Kidney (tissue), 2 donors: ENCODE measurements around a stretch of chr19.

- PRO-cap, result no peak
- RRBS, result no CpG with 5 or more reads among the region's 7 CpGs
Observed at GRCh38 chr19:46706109-46706596, 10.8 kb downstream of the PRKD2 start.

GRCh38 chr19:46722653-46723917 lies 6.2 kb upstream of the PRKD2 start:
- PRO-cap, result no peak
- RRBS, result 78% methylated on average over 3 of the region's 32 CpGs

GRCh38 chr19:46724963-46726039 lies 8.4 kb upstream of the PRKD2 start:
- PRO-cap, result no peak
- RRBS, result 94% methylated on average over 5 of the region's 28 CpGs

DNA sequence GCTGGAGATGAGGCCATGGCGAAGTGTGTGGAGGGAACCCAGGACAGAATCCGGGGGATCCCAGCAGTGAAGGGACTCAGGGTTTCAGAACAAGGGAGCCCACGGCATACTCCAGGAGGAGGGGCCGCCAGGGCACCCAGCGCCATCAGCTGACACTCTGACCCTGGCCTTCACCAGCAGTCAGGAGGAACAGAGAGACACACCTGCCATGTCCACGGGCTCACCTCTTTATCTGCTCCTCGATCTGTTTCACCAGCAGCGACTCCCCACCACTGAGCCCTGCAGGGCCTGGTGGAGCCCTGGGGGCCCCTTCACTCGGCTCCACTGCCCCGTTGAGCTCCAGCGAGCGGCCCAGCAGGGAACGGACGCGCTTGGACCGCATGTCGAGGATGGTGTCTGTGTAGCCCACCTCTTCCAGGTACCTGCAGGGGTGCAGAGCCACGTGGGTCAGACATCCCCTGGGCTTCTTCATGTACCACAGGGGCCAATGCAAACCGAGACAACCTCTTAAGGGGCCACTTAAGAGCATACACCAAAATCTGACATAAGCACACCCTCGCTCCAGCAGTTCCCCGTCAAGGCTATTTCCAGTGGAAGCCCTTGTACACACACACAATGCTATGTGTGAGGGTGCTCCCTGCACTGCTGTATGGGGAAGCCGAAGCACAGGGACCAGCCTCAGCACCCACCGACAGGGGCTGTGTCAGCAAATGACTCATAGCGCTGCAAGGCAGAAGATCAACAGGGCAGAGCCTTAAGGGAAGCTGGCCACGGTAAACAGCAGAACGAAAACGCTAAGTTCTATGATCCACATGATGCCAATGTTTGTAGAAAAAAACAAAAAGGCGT lies 12.8 kb upstream of the FKRP start:
- PRO-cap, result no peak
- RRBS, result no CpG with 5 or more reads among the region's 28 CpGs

GRCh38 chr19:46756416-46757722 lies 10.6 kb upstream of the STRN4 start:
- PRO-cap, result no peak
- RRBS, result 60% methylated on average over 11 of the region's 80 CpGs

DNA sequence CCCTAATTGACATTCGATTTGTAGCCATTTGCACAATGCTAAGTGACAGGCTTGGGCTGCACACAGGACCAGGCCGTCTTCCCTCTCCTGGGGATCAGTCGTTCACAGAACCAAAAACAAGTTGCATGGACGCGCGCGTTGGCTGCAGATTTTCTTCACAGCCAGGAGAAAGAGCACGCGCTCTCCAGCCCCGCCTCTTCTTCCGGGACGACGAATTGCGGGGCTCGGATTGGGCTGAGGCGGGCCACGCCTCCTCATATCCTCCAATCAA lies 891 bp upstream of the ARHGAP35 start:
- PRO-cap, result bidirectional peak, plus-strand start outside the sequence, minus-strand start at position 157 of the sequence
- RRBS, result 2% methylated on average over 4 of the region's 17 CpGs

DNA sequence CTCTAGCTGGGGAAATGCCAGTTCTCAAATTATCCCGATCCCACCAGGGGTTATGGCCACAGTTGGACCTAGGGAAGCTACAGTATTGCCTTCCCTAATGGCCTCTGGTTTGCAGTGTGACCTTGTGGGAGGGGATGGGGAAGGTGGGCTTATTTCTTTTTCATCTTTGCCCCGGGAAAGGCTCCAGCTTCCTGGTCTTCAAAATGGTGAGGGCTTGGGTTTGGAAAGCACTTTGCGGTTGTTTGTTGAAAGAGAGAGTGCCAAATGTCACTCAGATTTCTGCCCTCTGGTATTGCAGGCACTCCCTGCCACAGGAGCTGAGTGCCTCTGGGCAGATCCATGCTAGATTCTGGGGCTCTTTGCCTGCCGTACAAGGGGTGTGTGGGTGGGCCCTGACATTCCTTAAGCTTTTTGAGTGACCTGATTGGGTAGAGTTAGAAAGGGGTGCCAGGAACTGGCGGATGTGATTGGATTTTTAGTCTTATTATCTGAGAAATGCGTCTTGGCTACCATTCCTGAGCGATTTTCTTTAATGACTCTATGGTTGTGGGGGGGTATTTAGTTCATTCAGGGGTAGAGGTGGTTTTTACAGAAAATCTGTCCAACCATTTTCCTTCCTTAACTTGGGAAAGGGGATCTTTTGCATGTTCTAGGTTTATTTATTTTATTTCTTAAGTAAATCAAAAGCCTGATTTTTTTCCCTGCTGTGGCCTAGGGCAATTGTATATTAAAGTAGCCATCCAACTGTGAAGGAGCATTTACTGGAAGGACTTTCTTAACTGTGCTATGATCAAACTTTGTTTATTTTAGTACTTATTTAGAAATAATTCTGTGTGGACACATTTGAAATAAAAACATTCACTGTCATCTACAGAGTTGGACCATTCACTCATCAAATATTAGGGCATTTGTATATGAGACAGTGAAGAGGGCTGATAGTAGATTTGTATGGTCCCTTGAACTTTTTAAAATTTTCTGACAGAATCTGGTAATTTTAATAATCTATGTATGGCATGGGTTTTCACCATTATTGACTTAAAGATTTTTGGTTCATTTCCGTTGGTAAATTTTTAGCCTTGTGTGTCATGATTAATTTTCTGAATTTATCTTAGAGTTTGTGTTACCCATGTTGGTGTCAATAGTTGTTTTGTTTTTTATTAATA lies 3.3 kb downstream of the ARHGAP35 start:
- PRO-cap, result no peak
- RRBS, result no CpG with 5 or more reads among the region's 8 CpGs

DNA sequence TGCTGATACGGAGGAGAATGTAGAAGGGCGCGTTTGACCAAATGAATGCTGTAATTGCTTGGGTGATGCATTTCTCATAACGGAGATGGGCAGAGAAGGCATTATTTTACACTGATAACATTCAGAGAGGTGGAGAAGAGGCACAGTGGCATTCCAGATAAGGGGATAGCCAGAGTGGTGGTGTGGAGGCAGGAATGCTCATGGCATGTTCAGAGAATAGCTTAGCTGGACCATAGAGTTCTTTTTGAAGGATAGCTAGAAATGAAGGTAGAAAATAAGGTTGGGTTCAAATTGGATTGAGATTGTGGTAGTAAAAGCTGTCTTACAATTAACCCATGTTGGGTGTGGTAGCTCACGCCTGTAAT lies 38.3 kb downstream of the ARHGAP35 start:
- PRO-cap, result no peak
- RRBS, result no CpG with 5 or more reads among the region's 5 CpGs

- PRO-cap, result no peak
- RRBS, result no CpG with 5 or more reads among the region's 1 CpG
Observed at GRCh38 chr19:46916511-46916802, 55.7 kb downstream of the ARHGAP35 start.

GRCh38 chr19:46943386-46943686 lies 76.3 kb upstream of the NPAS1 start:
- PRO-cap, result no peak
- RRBS, result no CpG with 5 or more reads among the region's 3 CpGs

GRCh38 chr19:46981641-46982181 lies 37.9 kb upstream of the NPAS1 start:
- PRO-cap, result no peak
- RRBS, result no CpG with 5 or more reads among the region's 8 CpGs

- PRO-cap, result no peak
- RRBS, result 4% methylated on average over 6 of the region's 21 CpGs
Observed at GRCh38 chr19:46990956-46991866, 28.4 kb upstream of the NPAS1 start.

DNA sequence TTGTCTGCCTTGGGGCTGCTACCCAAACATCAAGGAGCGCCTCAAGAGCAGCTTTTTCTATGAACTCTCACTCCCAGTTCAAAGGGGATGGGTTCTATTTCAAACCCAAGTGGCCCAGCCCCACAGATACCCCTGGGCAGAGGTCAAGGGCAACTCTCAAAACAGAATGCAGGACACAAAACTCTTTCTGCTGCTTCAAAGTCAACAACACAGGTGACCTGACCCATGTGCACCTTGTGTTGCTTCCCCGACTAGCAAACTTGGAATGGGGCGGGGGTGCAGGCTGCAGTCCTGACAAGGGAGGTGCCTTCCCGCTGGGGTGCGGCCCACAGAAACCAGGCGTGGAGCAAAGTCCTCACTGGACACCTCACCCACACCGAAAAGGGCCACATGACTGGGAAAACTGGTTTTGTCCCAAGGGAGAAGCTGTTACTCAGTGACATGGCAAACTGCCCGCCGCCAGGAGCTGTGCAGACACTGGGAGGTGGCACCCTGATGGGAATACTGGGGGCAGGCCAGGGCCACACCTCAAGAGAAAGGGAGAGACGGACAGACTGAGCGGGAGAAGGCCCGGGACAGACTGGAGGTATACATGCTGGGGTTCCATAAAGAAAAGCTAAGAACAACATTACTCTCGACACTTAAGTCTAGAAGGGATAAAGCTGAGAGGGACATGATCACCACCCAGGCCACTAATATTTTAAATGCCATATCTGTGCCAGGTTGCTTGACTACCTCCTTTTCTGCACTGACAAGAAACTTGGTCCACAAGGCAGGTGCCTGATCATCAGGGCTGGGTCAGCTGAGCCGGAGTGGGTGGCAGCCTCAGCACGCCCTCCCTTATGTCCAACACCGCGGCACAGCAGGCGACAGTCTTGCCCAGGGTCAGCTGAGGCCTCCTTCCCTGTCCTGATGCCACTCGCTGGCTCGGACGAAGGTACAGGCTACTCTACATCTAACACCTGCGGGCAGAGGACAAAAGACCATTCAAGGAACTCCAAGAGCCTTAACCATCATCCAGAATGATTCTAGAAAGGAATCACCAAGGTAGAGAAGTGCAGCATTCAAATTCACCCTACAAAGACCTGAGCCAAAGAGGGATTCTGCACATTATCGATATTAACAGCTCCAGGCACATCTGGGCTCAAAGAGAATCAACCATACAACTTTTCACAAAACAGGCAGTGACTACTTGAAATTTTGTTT lies 17.1 kb downstream of the ZC3H4 start:
- PRO-cap, result bidirectional peak, plus-strand start at position 531 of the sequence, minus-strand start at position 267 of the sequence
- RRBS, result no CpG with 5 or more reads among the region's 23 CpGs

- PRO-cap, result no peak
- RRBS, result no CpG with 5 or more reads among the region's 23 CpGs
Observed at GRCh38 chr19:47097691-47098455, 15.7 kb downstream of the ZC3H4 start.

DNA sequence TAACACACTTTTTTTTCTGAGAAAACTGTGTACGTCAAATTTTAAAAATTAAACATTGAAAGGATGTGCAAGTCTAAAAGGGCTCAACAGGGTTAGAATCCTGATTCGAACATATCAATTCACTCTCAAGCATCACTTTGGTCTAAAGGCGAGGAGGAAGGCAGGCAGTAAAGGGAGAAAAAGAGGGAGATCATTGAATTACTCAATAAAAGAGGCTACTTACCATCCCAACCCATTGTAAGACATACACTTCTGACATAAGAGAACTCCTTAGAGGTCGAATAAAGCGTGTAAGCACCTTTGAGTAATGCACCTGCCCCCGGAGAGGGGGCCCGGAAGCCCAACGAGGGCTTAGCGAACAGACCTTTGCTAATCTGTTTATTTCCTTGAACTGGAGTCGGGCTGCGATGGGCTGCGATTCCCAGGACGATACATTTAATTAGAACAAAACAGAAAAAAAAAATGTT lies 3.1 kb downstream of the ZC3H4 start:
- PRO-cap, result unidirectional peak, plus-strand start at position 381 of the sequence
- RRBS, result no CpG with 5 or more reads among the region's 13 CpGs

GRCh38 chr19:47110883-47111666 lies 2.5 kb downstream of the ZC3H4 start:
- PRO-cap, result bidirectional peak, plus-strand start at chr19:47111137, minus-strand start at chr19:47111120; bidirectional peak, plus-strand start at chr19:47111472, minus-strand start at chr19:47111234
- RRBS, result 5% methylated on average over 7 of the region's 37 CpGs

DNA sequence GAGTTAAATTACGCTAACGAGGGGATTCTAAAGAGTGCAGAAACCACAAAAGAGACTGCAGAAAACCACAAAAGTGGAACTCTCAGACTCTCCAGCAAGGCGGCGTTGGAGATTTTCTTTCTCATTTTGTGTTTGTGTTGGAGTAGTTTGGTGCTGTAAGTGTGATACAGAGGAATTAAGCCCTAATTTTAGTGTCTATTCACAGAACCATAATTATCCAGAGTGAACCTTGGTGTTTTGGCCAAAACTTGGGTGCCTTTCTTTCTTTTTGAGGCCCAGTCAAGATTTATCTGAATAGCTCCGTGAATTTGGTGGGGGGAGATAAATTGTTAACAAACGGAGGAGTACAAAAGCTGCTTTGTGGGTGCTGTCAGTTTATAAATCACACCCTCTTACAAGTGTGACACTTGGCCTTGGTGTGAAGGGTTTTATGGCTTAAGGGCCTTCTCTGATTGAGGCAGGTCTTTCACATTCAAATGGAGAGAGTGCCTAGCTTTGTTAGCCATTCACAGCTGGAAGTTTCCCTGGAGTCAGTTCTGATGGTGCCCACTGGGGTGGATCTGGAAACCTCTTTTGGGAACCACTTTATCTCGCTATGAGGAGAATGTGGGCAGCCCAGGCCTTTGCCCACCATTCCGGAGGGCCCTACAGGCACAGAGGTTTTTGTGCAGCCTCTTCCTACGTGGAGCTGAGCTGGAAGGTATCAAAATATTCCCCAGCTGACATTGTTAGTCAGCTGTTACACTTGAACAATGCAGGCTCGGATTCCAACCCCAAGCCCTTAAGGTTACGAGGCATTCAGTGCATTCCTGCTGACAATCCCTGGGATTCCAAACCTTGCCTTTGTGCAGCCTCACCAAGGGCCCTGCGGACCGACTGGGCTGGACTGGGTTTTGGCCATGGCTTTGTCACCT lies 26.6 kb downstream of the SAE1 start:
- PRO-cap, result no peak
- RRBS, result no CpG with 5 or more reads among the region's 13 CpGs

DNA sequence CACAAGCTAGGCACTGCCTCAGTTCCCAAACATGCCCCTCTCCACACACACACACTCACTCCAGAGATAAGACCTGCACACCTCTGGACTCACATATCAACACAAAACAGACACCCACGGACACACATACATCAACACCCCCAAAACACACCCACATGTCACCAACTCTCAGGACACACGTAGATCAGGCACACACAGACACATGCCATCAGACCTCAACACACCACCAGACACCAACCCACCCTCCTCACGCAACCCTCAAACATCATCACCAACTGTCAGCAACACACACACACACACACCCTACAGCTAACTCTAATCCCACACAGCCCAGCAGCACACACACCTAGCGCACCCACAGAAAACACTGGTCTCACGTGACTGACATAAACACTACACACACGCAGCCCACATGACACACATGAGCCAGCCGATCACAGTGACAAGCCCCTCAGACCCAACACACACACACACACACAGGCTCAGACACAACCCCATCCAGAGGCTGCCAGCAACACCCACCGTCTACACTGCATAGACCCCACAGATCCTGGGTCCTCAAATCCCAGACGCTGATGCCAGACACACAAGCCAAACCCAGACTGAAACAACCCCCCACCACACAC lies 1.7 kb downstream of the BBC3 start:
- PRO-cap, result no peak
- RRBS, result no CpG with 5 or more reads among the region's 9 CpGs

- PRO-cap, result no peak
- RRBS, result 97% methylated on average over 7 of the region's 42 CpGs
Observed at GRCh38 chr19:47264356-47265105, 8.2 kb downstream of the CCDC9 start.

GRCh38 chr19:47272636-47272923 lies 2.1 kb upstream of the INAFM1 start:
- PRO-cap, result no peak
- RRBS, result no CpG with 5 or more reads among the region's 11 CpGs